Measurements from ENCODE around the genes ERP29, RASAL1, CFAP73 and PLBD2.

DNA sequence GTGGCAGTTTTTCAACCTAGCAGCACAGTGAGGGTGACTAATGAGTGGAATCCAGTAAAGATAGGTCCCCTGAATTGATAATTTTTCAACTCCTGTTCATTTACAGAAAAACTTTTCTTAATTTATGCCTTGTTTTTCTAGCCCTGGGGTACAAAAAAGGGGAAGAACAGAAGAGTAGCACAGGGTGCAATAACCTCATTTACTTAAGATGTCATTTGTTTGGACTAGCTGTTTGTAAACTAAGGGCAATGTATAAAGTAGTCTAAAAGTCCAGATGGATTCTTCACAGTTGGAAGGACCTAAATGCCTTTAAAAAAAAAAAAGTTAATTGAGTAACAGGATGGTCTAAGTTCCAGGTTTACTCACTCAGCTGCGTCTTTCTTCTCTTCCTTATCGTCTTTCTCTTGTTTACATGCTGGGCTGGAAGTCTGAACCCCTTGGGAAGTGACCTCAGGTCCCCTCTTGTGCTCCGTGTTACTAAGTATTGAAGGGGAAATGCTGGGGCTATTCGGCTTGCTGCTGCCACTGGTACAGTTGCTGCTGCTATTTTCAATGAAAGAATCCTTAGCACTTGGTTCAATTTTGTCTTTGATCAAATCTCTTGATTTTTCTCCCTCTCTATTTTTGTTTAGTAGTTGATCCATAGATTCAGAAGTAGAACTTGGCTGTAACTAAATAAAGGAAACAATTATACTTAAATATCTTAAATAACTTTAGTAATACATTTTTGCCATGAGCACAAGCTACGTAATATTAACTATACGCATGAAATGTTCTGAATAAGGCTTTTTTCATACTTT is 82.6 kb downstream of the SH2B3 start:
- RAMPAGE, long total RNA: no peak
- RRBS, 2 experiments: no CpG with 5 or more reads among the region's 6 CpGs
CAGE:
- cytosol, long polyA minus RNA: no peak
- cytosol, long polyA plus RNA: no peak
- long polyA plus RNA: no peak
- nucleolus, long total RNA: no peak
- nucleus, long polyA plus RNA: no peak
- nucleus, long total RNA: no peak

GRCh38 chr12:111518555-111519106 is 80.5 kb downstream of the ATXN2 start:
- RAMPAGE, long total RNA: no peak
- RRBS, 2 experiments: no CpG with 5 or more reads among the region's 5 CpGs
CAGE:
- cytosol, long polyA minus RNA: no peak
- cytosol, long polyA plus RNA: no peak
- long polyA plus RNA: no peak
- nucleolus, long total RNA: no peak
- nucleus, long polyA plus RNA: no peak
- nucleus, long total RNA: no peak

GRCh38 chr12:111643854-111644599 is 41.7 kb downstream of the BRAP start:
- RAMPAGE, long total RNA: no peak
- RRBS, 2 experiments: no CpG with 5 or more reads among the region's 16 CpGs
CAGE:
- cytosol, long polyA minus RNA: no peak
- cytosol, long polyA plus RNA: no peak
- long polyA plus RNA: no peak
- nucleolus, long total RNA: no peak
- nucleus, long polyA plus RNA: no peak
- nucleus, long total RNA: no peak

GRCh38 chr12:111898557-111899263 is 56.7 kb downstream of the MAPKAPK5 start:
- RAMPAGE, long total RNA: no peak
- RRBS, 2 experiments: no CpG with 5 or more reads among the region's 7 CpGs
CAGE:
- cytosol, long polyA minus RNA: no peak
- cytosol, long polyA plus RNA: no peak
- long polyA plus RNA: no peak
- nucleolus, long total RNA: no peak
- nucleus, long polyA plus RNA: no peak
- nucleus, long total RNA: no peak

DNA sequence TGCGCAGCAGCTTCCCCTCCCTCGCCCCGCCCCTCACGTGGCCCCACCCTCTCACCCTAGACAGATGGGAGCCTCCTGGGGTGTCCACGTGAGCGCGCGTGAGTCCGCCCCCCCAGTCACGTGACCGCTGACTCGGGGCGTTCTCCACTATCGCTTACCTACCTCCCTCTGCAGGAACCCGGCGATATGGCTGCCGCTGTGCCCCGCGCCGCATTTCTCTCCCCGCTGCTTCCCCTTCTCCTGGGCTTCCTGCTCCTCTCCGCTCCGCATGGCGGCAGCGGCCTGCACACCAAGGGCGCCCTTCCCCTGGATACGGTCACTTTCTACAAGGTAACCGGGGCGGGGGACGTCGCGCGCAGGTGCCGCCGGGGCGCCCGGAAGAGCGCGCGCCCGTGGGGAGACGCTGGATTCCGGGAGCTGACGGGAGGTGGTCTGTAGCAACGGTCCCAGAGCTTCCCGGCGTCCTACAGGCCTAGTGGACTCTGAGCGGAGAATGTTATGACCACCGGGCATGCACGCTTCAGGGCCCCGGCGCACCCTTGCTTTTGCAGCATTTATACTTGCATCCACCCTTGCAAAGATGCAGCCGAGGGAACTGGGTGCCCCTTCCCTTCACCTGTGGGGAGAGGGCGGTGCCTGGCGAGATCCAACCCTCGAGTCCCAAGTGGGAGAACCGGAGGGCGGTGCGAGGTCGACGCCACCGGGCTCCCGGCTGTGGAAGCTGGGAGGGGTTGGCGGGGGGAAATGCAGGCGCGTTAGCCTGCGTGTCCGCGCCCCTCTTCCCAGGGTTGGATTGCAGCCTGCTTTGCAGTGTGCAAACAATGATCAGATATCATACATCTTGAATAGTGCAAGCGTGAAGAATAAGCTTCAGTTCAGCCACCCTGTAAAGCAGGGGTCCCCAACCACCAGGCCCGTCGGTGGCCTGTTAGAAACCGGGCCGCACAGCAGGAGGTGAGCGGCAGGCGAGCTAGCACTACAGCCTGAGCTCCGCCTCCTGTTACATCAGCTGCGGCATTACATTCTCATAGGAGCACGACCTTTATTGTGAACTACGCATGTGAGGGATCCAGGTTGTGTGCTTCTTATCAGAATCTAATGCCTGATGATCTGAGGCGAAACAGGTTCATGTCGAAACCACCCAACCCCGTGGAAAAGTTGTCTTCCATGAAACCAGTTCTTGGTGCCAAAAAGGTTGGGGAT is at the start of gene ERP29:
ERP29 (plus strand) TSS at position 147 of the 1,203 bp plus-strand sequence.
- RAMPAGE, long total RNA: start-site peak on the plus strand centred at position 162 of the sequence, 40 bp wide, 1,119 and 788 reads in 2 replicates
- RRBS, 2 experiments: 2 to 4% methylated on average over 6 to 11 of the region's 83 CpGs
CAGE:
- cytosol, long polyA minus RNA: start-site peak on the plus strand centred at position 168 of the sequence, 30 bp wide, 920 reads
- cytosol, long polyA plus RNA: start-site peak on the plus strand centred at position 148 of the sequence, 54 bp wide, 1,540 and 1,495 reads in 2 replicates
- long polyA plus RNA: start-site peak on the plus strand centred at position 160 of the sequence, 29 bp wide, 485 and 956 reads in 2 replicates
- nucleolus, long total RNA: start-site peak on the plus strand centred at position 151 of the sequence, 45 bp wide, 436 reads; start-site peak on the minus strand centred at position 810 of the sequence, 398 bp wide, 18 reads
- nucleus, long polyA plus RNA: start-site peak on the plus strand centred at position 146 of the sequence, 55 bp wide, 648 and 636 reads in 2 replicates
- nucleus, long total RNA: no peak

DNA sequence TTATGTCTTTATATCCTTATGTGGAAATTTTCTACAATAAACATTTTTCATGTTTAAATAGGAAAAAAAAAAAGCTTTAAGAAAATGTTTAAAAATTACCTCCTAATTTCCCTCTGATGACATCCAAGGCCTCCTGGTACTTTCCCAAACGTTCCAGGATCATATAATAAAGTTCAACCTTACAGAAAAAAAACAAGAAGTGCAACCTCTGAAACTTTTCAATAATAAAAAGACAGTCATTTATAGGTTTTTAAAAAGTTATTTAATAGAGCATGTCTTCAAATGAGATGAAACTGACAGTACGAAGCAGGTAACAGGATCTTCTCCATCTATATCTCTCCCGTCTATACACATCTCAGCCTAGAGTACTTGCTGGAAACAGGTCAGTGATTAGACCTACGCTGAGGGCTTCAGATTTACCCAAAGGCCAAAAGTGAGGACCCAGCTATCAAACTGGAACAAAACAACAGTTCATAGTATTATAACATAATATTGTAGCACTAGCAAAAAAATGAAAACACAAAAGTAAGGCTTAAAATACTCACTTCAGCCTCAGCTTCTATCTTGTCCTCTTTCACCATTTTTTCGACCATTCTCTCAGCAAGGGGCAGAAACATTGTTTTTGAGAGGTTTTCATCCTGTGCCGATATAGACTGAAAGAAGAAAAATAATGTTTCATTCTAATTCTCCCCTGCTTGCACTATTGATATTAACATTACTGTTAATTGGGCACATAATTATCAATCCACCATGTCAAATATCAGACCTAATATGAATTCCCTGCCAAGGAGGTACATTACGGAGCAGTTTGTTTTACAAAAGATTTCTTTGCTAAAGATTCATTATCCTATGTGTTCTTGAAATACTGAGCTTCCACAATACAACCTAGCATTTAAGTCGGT is 30.2 kb downstream of the NAA25 start:
- RAMPAGE, long total RNA: no peak
- RRBS, 2 experiments: no CpG with 5 or more reads among the region's 8 CpGs
CAGE:
- cytosol, long polyA minus RNA: no peak
- cytosol, long polyA plus RNA: no peak
- long polyA plus RNA: no peak
- nucleolus, long total RNA: no peak
- nucleus, long polyA plus RNA: no peak
- nucleus, long total RNA: no peak

GRCh38 chr12:112112348-112113252 is 4.0 kb upstream of the NAA25 start:
- RAMPAGE, long total RNA: no peak
- RRBS, 2 experiments: no CpG with 5 or more reads among the region's 10 CpGs
CAGE:
- cytosol, long polyA minus RNA: no peak
- cytosol, long polyA plus RNA: no peak
- long polyA plus RNA: no peak
- nucleolus, long total RNA: no peak
- nucleus, long polyA plus RNA: no peak
- nucleus, long total RNA: no peak

- RAMPAGE, long total RNA: no peak
- RRBS, 2 experiments: no CpG with 5 or more reads among the region's 3 CpGs
CAGE:
- cytosol, long polyA minus RNA: no peak
- cytosol, long polyA plus RNA: start-site peak on the plus strand at chr12:112130508-112130525, 80 and 57 reads in 2 replicates
- long polyA plus RNA: start-site peak on the plus strand at chr12:112130508-112130525, 43 and 84 reads in 2 replicates
- nucleolus, long total RNA: start-site peak on the plus strand at chr12:112130490-112130522, 45 reads
- nucleus, long polyA plus RNA: start-site peak on the plus strand at chr12:112130508-112130514, 60 and 71 reads in 2 replicates
- nucleus, long total RNA: no peak
These were observed 5.0 kb downstream of the TRAFD1 start for GRCh38 chr12:112130223-112130818.

DNA sequence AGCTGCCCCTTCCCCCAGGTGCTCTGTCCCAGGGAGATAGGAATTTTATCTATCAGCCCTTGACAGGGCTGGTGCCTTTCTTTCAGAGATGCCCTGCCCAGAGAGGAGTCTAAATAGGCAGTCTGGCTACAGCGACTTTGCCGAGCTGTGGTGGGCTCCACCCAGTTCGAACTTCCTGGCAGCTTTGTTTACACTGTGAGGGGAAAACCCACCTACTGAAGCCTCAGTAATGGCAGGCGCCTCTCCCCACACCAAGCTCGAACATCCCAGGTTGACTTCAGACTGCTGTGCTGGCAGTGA is 33.4 kb downstream of the TRAFD1 start:
- RAMPAGE, long total RNA: no peak
- RRBS, 2 experiments: no CpG with 5 or more reads among the region's 5 CpGs
CAGE:
- cytosol, long polyA minus RNA: no peak
- cytosol, long polyA plus RNA: no peak
- long polyA plus RNA: no peak
- nucleolus, long total RNA: no peak
- nucleus, long polyA plus RNA: no peak
- nucleus, long total RNA: no peak

DNA sequence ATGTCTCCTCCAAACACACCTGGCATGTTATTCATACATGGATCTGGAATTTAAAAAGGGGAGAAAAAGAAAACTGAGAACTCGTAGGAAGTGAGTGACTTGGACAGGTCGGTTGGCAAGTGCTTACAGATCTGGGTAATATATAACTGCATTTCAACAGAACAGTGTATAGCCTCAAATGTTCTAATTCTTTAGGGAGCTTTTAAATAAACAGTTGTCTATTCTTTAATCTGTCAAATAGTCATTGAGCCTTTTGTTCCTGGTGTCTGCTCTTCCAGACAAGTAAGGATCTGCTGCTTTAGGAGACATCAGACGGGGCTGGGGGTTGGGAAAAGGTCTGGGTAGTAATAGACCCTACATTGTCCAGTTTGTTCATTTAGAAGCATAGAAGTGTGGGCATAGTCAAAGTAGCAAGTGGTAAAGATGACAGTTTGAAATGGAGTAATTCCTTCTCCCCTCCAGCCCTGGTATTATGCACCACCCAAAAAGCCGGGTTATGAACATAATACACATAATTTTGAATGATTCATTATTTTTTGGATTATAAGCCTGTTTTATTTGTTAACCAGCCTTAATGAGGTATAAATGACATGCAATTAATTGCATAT is 2.0 kb downstream of the PTPN11 start:
- RAMPAGE, long total RNA: no peak
- RRBS, 2 experiments: no CpG with 5 or more reads among the region's 4 CpGs
CAGE:
- cytosol, long polyA minus RNA: no peak
- cytosol, long polyA plus RNA: no peak
- long polyA plus RNA: no peak
- nucleolus, long total RNA: no peak
- nucleus, long polyA plus RNA: no peak
- nucleus, long total RNA: no peak

- RAMPAGE, long total RNA: no peak
- RRBS, 2 experiments: 1 to 4% methylated on average over 4 to 5 of the region's 66 CpGs
CAGE:
- cytosol, long polyA minus RNA: no peak
- cytosol, long polyA plus RNA: no peak
- long polyA plus RNA: no peak
- nucleolus, long total RNA: no peak
- nucleus, long polyA plus RNA: no peak
- nucleus, long total RNA: no peak
These were observed at the start of gene RASAL1 for GRCh38 chr12:113135172-113136089. Gene RASAL1 (minus strand): TSS chr12:113135761.

DNA sequence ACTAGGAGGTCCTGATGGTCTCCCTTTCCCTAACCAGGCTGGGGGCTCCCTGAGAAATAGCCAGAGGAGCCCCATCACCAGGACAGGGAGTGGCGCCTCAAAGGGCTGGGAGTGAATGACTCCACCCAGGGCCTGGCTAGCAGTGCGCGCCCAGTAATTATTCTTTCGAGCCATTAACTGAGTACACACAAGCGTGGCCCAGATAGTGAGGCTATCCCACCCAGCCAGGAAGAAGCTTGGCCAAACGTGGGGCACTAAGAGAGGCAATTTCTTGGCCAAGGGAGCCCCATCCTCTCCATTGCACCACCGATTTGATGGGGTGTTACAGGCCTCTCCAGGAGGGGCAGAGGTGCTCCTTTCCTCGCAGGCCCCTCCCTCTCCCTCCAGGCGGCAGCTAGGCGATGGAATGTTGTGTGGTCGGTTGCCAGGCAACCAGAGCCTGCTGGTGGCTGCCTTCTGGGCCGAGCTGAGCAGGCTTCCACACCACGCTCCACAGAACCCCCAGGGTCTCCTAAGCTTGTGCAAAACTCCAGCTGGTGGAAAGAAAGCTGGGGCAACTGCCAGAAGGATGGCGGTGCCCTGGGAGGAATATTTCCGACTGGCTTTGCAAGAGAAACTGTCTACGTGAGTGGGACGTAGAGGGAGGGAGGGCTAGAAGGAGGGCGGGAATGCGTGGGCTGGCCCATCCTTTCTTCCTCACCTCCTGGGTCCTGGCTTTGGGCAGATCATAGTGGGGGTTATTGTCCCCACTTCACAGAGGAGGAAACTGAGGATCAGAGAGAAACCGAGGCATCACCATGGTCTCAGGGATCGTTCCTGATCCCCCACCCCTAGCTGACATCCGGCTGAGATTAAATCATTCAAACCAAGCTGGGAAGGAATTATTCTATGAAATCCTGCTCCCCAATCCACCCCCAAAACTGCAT is at the start of gene CFAP73:
CFAP73 (plus strand) TSS at position 435 of the 926 bp plus-strand sequence.
- RAMPAGE, long total RNA: no peak
- RRBS, 2 experiments: no CpG with 5 or more reads among the region's 22 CpGs
CAGE:
- cytosol, long polyA minus RNA: no peak
- cytosol, long polyA plus RNA: no peak
- long polyA plus RNA: no peak
- nucleolus, long total RNA: no peak
- nucleus, long polyA plus RNA: no peak
- nucleus, long total RNA: no peak

- RAMPAGE, long total RNA: no peak
- RRBS, 2 experiments: under 1 to 1% methylated on average over 11 of the region's 40 CpGs
CAGE:
- cytosol, long polyA minus RNA: no peak
- cytosol, long polyA plus RNA: no peak
- long polyA plus RNA: no peak
- nucleolus, long total RNA: no peak
- nucleus, long polyA plus RNA: start-site peak on the plus strand at chr12:113185010-113185103, 21 and 18 reads in 2 replicates
- nucleus, long total RNA: no peak
These were observed 699 bp downstream of the DDX54 start for GRCh38 chr12:113184362-113185195.

GRCh38 chr12:113236470-113237248 is 15.4 kb downstream of the TPCN1 start:
- RAMPAGE, long total RNA: no peak
- RRBS, 2 experiments: no CpG with 5 or more reads among the region's 5 CpGs
CAGE:
- cytosol, long polyA minus RNA: no peak
- cytosol, long polyA plus RNA: no peak
- long polyA plus RNA: no peak
- nucleolus, long total RNA: no peak
- nucleus, long polyA plus RNA: no peak
- nucleus, long total RNA: no peak

DNA sequence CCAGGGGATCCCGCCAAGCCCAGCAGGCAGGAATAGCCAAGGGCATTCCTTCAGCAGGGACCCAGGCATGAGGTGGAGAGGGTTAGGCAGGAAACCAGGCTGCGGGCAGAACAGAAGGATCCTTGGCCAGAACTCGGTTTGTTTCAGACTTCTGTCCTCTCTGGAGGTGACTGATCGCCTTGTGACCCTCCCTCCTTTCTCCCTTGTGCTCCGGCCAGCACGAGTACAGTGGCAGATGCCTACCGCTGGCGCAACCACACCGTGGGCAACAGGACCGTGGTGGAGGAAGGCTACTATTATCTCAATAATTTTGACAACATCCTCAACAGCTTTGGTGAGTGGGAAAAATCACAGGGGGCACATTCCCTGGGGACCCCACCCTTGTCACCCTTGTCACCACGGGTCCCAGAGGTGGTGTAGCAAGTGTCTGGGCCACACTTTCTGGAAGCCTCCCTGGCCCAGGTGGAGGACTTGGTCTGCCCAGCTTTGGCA is 45.0 kb downstream of the SLC8B1 start:
- RAMPAGE, long total RNA: no peak
- RRBS, 2 experiments: no CpG with 5 or more reads among the region's 11 CpGs
CAGE:
- cytosol, long polyA minus RNA: no peak
- cytosol, long polyA plus RNA: no peak
- long polyA plus RNA: no peak
- nucleolus, long total RNA: no peak
- nucleus, long polyA plus RNA: no peak
- nucleus, long total RNA: no peak

DNA sequence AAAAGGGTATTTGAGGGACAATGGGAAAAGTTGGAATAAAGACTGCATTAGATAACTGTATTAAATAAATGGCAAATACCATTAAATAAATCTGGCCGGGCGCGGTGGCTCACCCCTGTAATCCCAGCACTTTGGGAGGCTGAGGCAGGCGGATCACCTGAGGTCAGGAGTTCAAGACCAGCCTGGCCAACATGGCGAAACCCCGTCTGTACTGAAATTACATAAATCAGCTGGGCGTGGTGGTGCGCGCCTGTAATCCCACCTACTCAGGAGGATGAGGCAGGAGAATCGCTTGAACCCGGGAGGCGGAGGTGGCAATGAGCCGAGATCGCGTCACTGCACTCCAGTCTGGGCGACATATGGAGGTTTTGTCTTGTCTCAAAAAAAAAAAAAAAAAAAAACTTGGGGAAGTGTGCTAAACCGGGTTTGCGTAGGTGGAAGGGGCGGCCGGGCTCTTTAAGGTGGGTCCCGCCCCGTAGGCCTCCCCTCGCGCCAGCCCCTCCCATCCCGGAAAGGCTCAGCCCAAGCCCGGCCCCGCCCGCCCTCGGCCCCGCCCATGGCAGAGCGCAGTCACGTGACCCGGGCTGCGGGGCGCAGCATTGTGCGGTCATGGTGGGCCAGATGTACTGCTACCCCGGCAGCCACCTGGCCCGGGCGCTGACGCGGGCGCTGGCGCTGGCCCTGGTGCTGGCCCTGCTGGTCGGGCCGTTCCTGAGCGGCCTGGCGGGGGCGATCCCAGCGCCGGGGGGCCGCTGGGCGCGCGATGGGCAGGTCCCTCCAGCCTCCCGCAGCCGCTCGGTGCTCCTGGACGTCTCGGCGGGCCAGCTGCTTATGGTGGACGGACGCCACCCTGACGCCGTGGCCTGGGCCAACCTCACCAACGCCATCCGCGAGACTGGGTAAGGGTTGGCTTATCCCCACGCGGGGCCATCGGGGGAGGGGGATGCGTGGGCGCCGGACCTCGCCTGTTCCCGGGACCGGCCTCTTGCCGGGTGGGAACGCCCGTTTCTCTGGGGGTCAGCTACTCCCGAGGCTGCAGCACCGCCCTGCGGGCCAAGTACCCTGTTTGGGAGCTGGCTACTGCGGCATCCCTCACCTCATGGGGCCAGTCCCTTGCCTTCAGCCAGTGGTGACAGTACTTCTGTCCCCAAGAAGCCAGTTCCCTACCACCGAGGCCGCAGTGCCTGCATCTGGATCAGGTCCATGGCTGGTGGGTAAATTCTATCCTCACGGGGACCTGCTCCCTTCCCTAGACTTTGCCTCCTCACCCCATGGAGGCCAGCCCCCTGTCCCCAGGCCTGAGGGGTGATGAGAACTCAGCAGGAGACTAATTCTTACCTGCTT is at the start of gene PLBD2:
PLBD2 (plus strand) TSS at position 596 of the 1,344 bp plus-strand sequence.
- RAMPAGE, long total RNA: no peak
- RRBS, 2 experiments: 2% methylated on average over 29 of the region's 86 CpGs
CAGE:
- cytosol, long polyA minus RNA: start-site peak on the plus strand centred at position 587 of the sequence, 39 bp wide, 206 reads
- cytosol, long polyA plus RNA: start-site peak on the plus strand centred at position 587 of the sequence, 48 bp wide, 63 and 187 reads in 2 replicates
- long polyA plus RNA: start-site peak on the plus strand centred at position 579 of the sequence, 47 bp wide, 194 and 275 reads in 2 replicates
- nucleolus, long total RNA: no peak
- nucleus, long polyA plus RNA: start-site peak on the plus strand centred at position 572 of the sequence, 21 bp wide, 42 and 67 reads in 2 replicates
- nucleus, long total RNA: no peak

DNA sequence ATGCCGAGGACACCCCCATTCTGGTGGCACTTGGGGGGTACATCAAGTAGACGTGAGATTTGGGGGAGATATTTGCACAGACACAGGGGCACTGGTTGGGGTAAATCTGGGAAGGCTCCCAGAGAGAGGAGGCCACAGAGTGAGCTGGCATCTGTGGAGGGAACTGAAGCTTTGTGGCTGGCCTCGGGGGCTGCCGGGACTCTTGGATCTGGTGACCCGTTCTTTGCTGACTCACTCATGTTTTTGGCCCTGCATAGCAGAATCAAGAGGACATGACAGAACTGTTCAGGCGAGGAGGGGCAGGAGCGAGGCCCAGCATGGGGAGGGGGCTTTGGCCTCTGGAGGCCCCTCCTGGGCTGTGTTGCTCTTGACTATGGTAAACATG is 1.7 kb downstream of the PLBD2 start:
- RAMPAGE, long total RNA: no peak
- RRBS, 2 experiments: no CpG with 5 or more reads among the region's 7 CpGs
CAGE:
- cytosol, long polyA minus RNA: no peak
- cytosol, long polyA plus RNA: no peak
- long polyA plus RNA: no peak
- nucleolus, long total RNA: no peak
- nucleus, long polyA plus RNA: no peak
- nucleus, long total RNA: no peak

DNA sequence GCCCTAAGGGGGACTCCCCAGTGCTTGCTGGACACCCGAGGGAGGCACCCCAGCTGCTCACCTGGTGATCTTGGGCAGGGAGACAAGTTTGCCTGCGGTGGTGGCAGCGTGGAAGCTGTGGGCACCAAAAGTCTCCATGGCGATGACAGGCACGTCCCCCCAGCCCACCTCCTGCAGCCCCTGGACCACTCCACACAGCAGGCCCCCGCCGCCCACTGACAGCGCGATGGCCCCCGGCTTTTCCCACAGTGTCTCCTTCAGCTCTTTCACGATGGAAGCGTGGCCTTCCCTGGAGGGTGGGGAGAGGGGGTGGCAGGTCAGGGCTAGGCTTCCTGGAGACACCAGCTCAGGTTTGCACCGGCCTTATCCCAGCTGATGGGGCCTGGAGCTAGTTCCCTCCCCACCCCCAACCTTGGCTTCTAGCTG is 6.6 kb downstream of the SDS start:
- RAMPAGE, long total RNA: no peak
- RRBS, 2 experiments: no CpG with 5 or more reads among the region's 13 CpGs
CAGE:
- cytosol, long polyA minus RNA: no peak
- cytosol, long polyA plus RNA: no peak
- long polyA plus RNA: no peak
- nucleolus, long total RNA: no peak
- nucleus, long polyA plus RNA: no peak
- nucleus, long total RNA: no peak

GRCh38 chr12:113467821-113468435 is 3.7 kb downstream of the LHX5 start:
- RAMPAGE, long total RNA: no peak
- RRBS, 2 experiments: 16 to 46% methylated on average over 4 to 8 of the region's 54 CpGs
CAGE:
- cytosol, long polyA minus RNA: no peak
- cytosol, long polyA plus RNA: no peak
- long polyA plus RNA: no peak
- nucleolus, long total RNA: no peak
- nucleus, long polyA plus RNA: no peak
- nucleus, long total RNA: no peak

Data from GM12878 (cell line).